Pulmonary artery (tissue), 1 donor: ENCODE measurements around the genes ZBTB32, KMT2B, ARHGAP33, SYNE4, ZNF146 and ZNF345.

DNA sequence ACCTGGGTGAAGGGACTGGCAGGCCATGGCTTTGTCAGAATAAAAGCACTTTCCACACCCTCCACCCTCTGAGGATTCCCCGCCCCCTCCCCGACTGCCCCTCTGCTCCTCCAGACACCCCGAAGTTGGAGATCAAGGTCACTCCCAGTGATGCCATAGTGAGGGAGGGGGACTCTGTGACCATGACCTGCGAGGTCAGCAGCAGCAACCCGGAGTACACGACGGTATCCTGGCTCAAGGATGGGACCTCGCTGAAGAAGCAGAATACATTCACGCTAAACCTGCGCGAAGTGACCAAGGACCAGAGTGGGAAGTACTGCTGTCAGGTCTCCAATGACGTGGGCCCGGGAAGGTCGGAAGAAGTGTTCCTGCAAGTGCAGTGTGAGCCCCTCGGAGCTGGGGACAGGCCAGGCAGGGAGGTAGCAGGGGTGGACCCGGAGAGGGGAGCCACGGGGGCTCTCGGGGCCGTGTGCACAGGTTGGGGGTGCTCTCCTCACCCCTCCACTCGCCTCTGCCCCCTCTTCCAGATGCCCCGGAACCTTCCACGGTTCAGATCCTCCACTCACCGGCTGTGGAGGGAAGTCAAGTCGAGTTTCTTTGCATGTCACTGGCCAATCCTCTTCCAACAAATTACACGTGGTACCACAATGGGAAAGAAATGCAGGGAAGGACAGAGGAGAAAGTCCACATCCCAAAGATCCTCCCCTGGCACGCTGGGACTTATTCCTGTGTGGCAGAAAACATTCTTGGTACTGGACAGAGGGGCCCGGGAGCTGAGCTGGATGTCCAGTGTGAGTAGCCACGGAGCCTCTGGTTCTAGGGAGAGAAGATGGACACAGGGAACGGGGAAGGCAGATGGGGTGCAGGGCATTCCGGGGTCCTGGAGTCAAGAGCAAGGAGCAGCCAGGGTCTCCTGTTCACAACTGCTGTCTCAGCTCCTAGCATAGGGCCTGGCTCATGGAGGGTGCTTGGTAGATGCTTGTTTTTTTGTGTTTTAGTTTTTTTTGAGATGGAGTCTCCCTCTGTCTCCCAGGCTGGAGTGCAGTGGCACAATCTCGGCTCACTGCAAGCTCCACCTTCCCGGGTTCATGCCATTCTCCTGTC, 9.0 kb downstream of the CD22 start:
- PRO-cap: no peak

- PRO-cap: no peak
Observed at GRCh38 chr19:35493771-35494409, 3.6 kb upstream of the KRTDAP start.

DNA sequence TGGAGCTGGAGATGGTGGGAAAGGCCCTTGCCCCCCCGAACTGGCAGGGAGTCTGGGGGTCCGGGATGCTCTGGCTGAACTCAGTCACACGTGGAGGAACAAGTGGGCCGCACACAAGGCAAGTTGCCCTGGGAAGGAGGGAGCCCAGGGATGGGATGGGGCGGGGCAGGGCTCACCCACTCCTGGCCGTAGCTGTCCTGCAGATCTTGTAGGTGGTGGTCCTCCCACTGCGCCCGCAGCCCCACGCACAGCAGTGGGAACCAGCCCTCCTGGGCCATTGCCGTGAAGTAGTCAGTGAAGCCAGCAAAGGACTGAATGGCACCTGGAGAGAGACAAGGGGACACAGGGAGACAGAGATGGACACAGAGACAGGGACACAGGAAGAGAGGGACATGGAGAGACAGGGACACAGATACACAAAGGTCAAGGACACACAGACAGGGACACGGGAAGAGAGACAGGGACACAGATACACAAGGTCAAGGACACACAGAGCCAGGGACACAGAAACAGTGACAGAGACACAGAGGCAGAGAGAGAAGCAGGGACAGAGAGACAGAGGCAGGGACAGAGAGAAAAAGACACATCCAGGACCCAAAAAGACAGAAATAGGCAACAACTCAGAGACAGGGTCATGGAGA, 7.6 kb downstream of the TMEM147 start:
- PRO-cap: no peak

DNA sequence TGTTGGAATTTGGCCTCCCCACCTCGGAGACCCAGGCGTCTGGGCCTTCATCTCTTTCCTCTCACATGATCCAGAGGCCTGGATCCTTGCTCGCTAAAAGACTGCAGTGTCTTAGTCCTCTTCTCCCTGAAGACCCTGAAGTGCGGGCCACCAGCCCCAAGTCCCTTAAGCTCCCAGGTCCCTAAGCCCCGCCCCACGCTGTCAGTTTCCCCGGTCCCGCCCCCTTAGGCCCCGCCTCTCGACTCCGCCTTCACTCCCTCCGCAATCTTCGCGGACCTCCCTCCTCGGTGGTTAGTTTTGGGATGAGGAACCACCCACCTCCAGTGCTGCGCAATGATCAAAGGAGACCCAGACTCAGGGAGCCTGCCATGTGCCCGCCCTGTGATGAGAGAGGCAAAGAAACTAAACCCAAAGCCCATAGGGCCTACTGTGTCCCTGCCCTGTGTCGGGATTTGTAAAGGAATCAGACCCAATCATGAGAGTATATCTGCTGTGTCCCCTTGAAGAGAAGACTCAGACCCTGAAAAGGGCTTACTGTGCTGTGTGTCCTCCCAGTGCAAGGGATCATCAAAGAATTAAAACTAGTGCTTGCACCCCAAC, 3.1 kb upstream of the COX6B1 start:
- PRO-cap: bidirectional peak, plus-strand start at position 294 of the sequence, minus-strand start at position 167 of the sequence

- PRO-cap: no peak
Observed at GRCh38 chr19:35704385-35704790, at the start of gene ZBTB32. ZBTB32 (plus strand) TSS chr19:35704558.

DNA sequence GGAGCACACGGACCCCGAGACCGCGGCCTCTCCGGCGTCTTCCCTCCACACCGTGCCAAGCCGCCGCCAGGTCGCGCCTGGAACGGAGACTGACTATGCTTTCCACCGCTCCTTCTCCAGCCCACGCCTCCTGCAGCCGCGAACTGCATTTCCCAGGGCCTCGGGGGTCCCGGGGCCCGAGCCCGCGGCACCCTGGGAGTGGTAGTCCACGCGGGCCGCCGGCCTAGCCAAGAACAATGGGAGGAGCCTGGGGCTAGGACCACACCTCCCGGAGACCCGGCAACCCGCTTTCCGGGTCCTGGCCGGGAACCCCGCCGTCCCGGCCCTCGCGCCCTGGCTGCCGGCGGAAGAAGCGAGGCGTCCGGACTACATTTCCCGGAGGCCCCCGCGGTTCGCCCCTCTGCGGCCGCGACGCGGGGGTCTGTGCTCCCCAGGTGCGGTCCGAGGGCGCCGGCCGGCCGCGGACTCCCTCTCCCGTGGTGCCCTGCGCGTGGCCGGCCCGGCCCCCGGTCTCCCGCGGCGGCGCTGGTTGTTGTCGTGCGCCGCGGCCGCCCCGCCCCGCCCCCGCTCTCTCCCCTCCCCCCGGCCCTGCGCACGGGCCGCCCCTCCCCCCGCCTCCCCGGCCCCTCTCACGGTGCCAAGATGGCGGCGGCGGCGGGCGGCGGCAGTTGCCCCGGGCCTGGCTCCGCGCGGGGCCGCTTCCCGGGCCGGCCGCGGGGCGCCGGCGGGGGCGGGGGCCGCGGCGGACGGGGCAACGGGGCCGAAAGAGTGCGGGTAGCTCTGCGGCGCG, at the start of gene KMT2B:
KMT2B (plus strand) TSS at position 627 of the 790 bp plus-strand sequence.
- PRO-cap: bidirectional peak, plus-strand start at position 336 of the sequence, minus-strand start at position 194 of the sequence; bidirectional peak, plus-strand start at position 632 of the sequence, minus-strand start at position 478 of the sequence

DNA sequence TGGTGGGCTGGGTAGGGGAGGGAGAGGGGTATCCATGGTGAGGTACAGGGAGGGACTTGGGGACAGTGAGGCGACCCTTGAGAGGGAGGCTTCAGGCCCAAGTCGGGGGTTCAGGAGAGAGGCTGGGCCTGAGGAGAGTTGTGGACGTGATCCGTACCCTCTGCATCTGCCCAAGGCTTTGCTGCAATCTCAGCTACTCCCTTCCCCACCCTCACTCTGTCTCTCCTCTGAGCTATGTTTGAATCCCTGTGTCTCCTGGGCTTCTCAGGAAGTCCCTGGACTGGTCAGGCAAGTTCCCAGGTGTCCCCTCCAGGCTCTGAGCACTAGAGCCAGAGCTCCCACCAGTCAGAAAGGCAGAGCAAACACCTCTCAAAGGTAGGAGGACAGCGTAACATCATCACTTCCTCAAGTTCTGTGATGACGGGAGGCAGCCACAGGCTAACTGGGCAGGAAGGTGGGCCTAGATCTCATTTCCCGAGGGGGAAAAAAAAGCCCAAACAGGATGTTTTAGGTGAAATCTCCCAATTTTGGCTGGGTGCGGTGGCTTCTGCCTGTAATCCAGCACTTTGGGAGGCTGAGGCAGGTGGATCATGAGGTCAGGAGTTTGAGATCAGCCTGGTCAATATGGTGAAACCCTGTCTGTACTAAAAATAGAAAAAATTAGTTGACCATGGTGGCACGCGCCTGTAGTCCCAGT, 1.9 kb downstream of the LIN37 start:
- PRO-cap: no peak

DNA sequence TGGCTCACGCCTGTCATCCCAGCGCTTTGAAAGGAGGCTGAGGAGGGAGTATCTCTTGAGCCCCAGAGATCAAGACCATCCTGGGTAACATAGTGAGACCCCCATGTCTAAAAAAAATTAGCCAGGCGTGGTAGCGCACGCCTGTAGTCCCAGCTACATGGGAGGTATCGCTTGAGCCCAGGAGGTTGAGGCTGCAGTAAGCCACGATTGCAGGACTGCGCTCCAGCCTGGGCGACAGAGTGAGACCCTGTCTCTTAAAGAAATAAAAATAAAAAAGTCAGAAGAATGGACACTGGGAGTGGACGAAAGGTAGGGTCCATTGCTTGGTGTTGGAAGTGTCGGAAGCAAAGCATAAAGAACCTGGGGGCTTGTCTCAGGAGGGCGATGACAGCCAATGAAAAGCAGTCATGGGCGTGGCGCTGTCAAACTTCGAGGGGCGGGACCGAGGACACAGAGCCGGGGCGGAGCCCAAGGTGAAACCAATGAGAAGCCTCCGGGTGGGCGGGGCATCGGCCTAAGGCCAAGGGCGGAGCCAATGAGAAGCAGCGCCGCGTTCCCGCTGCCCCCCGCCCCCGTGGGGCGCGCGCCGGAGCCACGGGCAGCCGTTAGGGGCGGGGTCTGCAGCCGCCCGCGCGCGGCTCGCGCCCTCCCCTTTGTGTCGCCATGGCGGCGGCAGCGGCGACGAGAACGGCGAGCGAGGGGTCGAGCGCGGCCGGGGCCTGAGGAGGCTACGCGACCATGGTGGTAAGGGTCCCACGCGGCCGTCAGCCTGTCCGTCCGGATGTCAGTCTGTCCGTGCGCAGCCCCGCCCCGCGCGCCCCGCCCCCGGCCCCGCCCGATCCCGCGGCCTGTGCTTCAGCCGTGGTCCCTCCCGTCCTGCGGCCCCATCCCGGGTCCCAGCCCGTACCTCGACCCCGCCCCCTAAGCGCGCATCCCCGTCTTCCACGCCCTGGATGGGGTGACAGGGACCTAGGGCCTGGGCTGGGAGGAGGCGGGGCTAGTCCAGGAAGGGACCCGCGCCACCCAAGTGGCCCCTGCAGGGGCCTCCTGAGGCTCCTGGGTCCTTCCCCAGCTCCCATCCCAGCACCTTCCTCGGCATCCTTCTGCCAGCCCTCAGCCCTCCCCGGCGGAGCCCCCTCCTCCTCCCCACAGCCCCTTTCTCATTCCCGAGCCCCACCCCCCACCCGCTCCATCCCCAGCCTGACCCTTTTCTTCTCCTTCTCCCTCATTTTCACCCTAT, at the start of gene ARHGAP33:
ARHGAP33 (plus strand) TSS at position 644 of the 1,240 bp plus-strand sequence.
- PRO-cap: no peak

GRCh38 chr19:35904092-35904594, 1.8 kb downstream of the HCST start:
- PRO-cap: no peak

DNA sequence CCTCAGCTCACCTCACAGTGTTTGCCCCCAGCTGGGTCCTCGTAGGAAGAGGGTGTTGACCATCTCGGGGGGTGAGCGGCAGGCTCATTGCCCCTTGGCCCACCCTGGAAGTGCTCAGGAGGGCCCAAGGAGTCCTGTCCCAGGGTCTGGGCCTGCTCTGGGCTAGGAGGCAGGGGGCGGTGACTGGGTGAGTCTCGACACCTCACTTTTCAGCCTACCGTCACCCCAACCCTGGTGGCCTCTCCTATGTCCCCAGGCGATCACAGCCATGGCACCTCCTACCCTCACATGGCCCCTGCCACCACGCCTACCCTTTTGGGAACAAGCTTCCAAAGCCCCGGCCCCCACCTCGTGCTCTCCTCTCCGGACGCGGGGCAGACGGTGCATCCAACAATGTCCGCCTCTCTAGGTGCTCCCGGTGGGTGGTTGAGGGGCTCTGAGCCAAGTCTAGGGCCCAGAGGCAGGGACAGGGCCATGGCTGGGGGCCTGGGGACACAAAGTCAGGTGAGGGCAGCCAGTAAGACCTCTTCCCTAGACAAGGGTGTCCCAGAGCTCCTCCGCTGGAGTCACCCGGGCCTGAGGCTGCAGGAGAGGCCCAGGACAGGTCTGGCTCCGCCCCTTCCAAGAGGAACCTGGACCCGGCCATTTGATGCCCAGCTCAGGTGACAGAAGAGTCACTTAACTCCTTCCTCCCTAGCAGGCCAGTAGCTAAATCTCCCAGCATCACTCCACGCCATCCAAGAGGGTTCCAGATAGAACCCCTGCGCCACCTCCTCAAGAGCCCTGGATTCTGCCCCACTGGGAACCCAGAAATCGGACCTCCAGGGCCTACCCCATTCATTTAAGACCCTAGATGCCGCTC, at the start of gene SYNE4:
SYNE4 (minus strand) TSS at position 608 of the 862 bp plus-strand sequence.
- PRO-cap: no peak

DNA sequence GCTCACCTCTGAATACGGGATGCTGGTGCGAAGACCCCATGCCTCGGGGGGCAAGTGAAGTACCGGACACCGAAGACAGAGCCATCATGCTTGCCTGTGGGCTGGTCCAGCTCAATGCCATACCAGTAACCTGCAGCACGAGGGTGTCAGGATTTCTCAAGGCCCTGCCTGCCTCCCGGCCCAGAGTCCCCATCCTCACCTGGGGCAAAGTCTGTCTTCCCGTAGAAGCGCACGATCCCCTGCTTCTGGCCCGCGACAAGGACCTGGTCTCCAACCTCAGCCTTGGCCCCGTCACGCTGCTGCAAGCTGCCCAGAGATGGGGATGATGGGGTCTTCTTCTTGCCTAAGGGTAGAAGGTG, 3.6 kb upstream of the ALKBH6 start:
- PRO-cap: no peak

DNA sequence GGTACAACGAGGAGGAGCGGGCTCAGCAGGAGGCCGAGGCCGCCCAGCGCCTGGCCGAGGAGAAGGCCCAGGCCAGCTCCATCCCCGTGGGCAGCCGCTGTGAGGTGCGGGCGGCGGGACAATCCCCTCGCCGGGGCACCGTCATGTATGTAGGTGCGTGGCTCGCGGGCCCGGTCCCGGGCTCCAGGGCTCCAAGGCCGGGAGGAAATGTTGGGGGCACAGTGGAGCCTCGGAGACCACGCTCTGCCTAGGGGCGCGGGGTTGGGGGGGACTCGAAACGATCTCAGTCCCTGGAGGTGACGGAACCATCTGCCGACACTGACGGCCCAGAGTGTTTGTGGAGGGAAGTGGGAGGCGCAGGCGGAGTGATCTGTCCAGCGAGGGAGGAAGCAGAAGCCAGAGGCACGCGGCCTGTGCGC, 6.3 kb downstream of the TBCB start:
- PRO-cap: no peak

DNA sequence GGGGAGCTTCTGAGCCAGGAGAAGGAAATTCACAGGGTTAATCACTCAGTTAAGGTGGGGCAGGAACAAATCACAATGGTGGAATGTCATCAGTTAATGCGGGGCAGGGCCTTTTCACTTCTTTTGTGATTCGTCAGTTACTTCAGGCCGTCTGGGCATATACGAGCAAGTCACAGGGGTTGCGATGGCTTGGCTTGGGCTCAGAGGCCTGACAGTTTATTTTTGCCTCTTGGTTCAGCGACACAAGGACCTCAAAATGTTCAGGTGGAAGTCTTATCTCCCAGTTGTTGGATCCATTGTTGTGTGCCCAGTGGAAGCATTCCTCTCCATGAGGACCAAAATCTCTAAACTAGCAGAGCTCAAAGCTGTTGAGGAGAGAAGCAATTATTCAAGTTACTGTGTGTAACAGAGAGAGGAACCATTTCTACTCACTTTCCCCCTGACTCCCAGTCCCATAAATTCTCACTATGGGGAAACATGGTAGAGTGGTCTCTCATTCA, 8.6 kb upstream of the COX7A1 start:
- PRO-cap: no peak

DNA sequence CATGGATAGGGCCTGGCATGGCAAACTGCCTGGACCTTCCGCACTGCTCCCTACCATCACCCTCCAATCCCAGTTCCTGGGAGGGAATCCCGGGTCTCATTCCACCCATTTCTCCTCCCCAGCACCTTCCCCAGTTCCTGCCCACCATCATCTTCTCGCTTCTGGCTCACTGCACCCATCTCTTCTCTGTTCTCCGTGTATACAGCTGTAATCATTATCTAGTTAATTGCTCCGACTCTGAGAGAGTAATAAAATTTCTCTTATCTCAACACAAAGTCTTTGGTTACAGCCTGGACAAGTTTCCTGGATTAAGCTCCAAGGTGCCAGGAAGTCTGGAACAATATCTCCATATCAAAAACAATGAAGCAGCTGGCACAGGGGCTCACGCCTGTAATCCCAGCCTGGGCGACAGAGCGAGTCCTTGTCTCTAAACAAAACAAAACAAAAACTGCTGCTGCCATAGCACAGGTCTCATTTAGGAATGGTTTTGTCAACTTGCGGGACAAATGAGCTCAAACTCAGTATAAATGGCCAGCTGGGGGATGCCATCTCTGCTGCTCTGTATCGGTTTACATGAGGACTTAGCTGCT, 17.0 kb upstream of the COX7A1 start:
- PRO-cap: no peak

DNA sequence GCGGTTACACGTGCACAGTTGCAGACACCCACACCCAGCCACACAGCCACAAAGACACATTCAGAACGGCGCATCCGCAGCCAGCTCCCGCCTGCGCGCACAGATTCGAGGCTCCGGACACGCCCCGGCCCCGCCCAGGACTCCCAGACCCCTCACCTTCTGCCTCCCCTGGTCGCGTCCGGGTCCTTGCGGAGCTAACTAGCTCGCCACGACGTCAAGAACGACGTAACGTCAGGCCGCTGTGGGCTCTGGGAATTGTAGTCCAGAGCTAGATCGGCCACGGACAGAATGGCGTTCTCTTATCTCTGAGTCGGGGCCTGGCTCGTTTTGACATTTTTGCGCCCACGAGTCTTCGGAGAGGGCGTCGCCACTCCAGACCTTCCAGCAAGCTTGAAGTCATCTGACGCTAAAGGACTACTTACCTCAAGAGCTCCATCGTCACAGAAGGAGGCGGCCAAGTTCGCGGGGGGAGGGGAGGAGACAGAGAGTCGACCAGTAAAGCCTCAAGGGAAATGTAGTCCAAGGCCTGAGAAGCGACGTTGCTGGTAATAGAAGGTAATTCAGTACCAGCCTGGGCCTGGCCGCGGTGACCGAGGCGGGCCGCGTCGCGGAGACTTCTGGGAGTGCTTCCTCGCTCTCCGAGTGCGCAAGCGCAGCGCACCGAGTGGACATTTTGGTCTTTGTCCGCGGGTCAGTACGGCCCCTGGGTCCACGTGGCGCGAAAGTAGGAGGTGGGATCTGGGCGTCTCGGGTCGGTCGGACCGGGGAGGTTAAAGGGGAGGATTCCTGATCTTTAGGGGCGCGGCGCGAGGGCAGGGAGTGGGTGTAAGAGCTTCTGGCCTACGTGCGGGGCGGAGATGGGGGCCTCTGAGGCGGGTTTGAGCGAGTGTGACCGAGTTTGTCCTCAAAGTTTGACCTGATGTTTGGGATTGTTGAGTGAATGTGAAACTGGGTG, at the start of gene ZNF146:
ZNF146 (plus strand) TSS at position 641 of the 955 bp plus-strand sequence.
- PRO-cap: bidirectional peak, plus-strand start at position 260 of the sequence, minus-strand start at position 170 of the sequence; bidirectional peak, plus-strand start at position 676 of the sequence, minus-strand start at position 392 of the sequence

DNA sequence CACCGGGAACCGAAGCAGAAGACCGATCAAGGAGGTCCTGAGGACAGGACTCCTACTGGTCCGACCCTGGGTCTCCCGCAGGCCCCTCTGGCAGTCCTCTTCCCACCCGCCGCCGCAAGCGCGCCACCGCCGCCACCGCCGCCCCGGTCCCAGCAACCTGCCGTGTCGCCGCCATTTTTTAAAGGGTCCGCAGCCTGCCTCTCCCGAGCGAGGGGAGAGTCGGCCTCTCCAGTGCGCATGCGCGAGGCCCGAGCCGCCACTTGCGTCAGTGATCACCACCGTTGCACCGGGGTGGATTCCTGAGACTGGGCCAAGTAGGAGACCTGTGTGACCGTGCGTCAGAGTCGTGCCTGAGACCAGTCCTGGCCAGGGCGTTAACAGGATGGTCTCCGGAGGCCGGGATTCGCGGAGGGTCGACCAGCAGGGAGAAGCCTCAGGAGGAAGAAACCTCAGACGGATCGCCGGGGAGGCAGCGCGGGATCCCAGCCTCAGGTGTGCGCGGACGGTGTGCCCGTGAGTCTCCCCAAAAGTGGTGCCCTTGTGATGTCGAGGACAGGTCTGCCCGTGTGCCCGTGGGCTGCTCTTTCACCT, 51.6 kb downstream of the ZNF146 start:
- PRO-cap: no peak

DNA sequence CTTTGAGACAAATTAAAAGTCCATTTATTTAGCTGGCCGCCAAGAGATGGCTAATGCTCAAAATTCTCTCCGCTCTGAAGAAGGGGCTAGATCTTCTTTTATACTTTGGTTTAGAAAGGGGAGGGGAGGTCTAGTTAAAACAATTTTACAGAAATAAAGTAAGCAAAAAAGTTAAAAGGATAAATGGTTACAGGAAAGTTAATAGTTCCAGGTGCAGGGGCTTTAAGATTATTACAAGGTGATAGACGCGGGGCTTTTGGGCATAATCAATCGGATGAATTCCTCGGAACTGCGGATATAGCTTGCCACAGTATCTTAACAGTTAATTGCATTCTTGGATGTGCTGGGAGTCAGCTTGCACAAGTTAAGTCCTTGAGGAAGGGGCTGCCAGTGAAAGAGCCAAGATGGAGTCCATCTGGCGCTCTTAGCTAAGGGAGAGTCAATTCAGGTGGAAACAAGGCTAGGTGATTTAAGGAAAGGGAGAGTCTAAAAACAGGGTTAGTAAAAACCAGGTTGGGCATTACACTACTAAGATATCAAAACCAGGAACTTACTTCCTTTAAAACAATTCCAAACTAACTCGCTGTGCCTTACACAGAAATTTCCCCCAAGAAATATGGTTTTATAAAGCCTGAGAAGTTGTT, 48.4 kb downstream of the ZFP14 start:
- PRO-cap: no peak

DNA sequence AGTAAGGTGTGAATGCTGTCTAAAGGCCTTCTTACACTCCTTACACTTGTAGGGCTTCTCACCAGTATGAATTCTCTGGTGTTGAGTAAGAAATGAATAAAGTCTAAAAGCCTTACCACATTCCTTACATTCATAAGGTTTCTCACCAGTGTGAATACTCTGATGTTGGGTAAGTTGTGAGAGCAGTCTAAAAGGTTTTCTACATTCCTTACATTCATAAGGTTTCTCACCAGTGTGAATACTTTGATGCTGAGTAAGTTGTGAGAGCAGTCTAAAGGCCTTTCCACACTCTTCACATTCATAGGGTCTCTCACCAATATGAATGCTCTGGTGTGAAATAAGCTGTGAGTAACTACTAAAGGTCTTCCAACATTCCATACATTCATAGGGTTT, 38.8 kb downstream of the ZFP14 start:
- PRO-cap: no peak

DNA sequence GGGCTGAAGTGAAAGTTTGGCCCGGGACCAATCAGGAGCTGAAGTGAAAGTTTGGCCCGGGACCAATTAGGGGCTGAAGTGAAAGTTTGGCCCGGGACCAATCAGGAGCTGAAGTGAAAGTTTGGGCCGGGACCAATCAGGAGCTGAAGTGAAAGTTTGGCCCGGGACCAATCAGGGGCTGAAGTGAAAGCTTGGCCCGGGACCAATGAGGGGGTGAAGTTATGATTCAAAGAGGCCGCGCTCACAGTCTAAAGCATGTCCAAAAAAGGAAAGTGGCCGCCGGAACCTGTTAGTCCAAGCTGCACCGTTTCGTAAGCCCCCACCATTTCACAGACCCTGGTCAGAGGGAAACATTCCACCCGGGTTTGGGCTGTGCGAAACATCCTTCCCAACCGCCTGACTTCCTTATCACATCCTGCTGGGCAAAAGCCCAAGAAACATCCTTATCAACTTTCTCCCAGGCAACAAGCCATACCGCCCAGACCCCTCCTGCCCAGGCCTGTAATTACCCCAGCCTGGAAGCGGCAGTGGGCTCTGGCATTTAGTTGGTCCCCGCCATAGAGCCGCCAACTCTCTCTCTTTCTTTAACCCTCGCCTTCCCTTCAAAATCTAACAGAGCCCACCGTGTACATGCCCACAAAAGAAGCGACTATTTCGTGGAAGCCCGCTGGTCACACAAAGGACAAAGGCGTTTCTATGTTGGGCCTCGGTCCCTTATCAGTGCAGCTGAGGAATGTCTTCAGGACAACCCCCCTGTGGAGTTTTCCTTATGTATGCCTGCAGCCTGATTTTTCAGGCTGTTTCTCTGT, 974 bp downstream of the ZNF850 start:
- PRO-cap: no peak

DNA sequence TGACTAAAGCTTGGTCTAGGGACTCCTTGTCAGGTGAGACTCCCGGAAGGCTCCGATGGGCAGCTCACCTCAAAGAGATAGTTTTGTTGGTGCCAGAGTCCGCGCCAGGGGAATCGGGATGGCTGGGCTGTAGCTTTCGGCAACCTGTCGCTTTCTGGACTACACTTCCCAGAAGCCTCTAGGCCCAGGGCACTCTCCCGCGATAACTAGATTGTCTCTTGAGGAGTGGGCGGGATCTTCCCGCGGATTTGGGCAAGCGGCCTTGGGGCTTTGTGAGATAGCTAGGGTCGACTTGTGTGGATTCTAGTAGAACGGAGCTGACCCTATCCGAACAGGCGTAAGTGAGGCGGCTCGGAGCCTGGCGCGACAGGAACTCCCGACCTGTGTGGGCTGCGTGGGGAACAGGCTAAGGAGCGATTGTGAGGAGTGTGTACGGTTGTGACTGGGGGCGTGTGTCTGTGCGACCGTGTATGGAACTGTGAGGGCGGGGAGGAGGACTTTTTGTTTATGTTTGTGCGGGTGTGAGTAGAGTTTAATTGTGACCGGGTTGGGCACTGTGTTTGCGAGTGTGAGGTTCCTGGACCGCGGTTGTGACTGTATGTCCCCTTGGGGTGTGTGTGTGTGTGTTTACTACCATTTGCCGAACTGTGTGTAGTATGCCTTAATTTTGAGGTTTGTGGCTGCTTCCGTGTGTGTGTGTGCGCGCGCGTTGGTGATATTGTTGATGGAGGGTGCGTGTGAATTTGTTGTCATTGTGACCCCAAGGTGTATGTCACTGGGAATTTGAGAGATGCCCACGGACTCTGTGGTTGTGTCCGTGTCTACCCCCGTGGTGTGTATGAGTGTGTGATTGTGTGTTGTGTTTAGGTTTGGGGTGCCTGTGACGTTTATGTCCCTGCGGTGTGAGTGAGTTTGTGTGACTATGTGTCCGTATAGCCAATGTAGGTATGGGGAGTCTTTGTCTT, at the start of gene ZNF345:
ZNF345 (plus strand) TSS at position 245 of the 965 bp plus-strand sequence.
- PRO-cap: bidirectional peak, plus-strand start at position 221 of the sequence, minus-strand start at position 154 of the sequence